Cytotoxic T cell (primary cell): ENCODE measurements around the genes UFSP2 and CCDC110.

DNA sequence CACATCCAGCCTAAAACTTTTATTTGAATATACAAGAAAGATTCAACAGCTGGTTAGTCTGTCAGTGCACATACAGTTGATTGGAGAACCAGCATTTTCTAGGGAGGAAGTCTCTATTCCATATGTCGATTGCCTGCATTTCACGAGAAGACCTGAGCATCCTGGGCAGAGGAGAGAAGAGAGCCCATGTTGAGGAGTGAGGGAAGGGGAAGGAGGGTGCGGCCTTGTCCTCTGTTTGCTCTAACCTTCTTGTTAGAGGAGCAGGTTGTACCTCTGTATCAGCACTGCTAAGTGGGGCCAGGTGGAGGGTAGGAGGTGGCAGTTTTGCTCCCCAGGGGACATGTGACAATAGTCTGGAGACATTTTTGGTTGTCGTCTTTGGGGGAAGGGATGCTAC, 90.9 kb downstream of the LRP2BP start:
- PRO-cap, 2 experiments, result no peak in any of the 2 experiments

DNA sequence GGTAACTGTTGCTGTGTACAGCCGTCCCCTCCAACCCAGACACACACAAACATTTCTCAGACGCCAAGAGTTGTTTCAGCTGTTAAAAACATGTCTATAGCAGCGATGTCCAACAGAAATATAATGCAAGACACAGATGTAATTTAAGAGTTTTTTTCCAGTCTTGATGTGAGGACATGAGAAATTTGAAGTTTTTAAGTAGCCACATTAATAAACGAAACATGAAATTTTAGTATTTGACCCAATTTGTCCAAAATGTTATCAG, 601 bp downstream of the ANKRD37 start:
- PRO-cap, 2 experiments, result no peak in any of the 2 experiments

DNA sequence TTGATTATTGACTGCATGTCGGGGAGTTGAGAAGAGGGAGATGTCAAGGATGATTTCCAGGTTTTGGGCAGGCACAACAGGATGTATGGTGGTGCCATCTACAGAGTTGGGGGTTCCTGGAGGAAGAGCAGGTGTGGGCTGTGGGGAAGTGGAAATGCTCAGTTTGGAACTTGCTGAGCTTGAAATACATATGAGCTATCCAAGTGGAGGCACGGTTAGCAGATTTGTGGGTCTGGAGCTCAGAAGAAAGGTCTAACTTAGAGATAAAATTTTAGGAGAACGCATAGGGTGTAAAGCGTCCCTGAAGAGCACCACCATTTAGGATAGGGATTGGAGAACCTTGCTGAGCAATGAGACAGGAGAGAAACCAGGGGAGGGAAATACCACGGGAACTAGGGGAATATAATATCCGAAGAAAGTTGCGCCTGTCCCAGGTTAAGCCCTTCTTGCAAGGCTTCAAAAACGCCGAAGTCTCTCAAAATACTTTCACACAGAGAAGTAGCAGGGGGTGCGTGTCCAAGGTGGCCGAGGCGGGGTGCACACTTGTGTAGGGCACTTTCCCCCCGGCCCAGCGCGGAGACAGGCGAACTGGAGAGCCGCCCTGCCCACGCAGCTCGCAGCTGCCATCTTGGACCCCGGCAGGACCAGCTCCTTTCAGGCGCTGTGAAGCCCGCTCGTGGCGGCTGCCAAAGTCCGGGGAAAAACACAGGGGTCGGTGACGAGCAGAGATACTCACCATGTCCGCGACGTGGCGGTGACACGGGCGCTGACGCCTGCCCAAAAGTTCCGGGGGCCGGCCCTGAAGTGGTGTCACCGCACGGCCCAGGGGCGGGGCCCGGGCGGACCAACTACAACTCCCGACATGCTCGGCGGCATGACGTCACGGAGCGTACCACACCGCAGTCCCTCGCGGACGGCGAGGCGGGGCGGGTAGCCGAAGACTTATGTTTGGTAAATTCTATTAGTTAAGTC, at the start of gene UFSP2:
UFSP2 (minus strand) TSS at position 835 of the 972 bp plus-strand sequence.
- PRO-cap, 2 experiments, result peak in 2 of 2 experiments; most common plus-strand start position 218 of the sequence (in 1); most common minus-strand start position 637 of the sequence (in 1)

- PRO-cap, 2 experiments, result peak in 1 of 2 experiments; most common plus-strand start chr4:185471489 (in 1)
These were observed at the start of gene CCDC110 for GRCh38 chr4:185471192-185472300. Gene CCDC110, minus strand, starts transcription at chr4:185471733.

GRCh38 chr4:185499993-185500756, 28.6 kb upstream of the CCDC110 start:
- PRO-cap, 2 experiments, result no peak in any of the 2 experiments

DNA sequence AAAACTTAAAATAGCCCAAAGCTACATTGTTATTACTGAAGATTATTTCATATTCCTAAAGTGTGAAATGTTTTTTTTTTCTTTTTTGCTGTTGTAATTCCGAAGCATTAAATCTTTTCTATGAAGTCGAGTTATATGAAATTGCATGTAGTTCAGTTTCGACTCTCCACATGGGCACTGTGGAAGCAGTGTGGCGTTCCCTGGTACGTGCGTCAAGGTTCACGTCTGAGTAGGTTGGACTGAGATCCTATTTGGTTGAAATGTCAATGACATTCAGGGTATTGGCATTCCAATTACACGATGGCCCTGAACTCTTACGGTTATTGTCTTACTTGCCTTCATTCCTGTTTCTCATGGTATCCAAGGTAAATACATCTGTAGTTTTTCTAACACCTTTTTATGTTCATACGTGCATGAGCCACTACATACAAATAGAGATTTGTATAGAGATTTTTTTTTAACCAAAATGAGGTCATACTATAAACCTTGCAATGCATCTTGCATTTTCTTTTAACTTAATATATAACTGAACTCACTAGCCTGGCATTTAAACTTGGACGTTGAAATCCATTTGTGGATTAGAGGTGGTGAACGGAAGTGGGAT, 128.7 kb downstream of the SORBS2 start:
- PRO-cap, 2 experiments, result no peak in any of the 2 experiments

DNA sequence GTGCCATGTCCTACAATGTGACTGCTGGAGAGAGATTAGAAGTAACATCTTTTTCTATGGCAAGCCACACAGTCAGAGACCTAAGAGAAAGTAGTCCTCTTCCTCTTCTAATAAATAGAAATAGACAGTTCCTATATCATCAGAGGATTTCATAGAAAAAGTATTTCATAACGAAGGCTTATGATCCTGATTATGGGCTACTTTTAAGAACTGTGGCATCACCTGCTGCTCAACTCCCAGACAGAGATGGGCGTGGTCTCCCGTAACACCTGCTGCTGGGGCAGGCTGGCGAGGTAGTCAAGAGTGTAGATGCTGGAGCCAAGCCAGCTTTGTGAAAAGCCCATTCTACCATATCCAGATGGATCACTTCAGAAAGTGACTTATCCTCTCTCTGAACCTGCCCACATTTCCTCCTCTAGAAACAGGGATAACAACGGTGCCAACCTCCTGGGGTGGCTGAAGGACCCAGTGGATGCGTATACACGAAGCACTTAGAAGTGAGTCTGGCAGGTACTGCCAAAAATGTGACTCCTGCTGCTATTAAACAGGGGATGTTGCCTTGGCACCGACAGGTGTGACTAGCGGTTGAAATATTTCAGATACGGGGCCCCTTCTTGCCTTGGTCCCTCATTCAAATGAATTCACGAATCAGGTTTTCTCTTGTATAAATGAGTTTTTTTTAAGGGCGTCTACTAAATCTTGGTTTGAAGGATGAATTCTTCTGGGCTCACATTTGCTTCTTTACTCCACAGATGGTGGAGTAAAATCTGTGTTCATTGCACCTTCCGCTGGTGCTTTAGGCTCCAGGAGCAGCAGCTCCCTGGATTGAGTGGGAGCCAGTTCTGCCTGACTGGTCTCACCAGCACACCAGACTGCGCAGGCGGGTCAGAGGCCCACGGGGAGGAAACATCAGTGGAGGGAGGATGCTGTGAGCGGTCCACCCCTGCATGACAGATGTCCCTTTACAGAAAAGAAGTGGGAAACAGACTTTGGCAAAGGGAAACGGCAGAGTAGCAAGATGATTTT, 95.8 kb downstream of the SORBS2 start:
- PRO-cap, 2 experiments, result no peak in any of the 2 experiments

DNA sequence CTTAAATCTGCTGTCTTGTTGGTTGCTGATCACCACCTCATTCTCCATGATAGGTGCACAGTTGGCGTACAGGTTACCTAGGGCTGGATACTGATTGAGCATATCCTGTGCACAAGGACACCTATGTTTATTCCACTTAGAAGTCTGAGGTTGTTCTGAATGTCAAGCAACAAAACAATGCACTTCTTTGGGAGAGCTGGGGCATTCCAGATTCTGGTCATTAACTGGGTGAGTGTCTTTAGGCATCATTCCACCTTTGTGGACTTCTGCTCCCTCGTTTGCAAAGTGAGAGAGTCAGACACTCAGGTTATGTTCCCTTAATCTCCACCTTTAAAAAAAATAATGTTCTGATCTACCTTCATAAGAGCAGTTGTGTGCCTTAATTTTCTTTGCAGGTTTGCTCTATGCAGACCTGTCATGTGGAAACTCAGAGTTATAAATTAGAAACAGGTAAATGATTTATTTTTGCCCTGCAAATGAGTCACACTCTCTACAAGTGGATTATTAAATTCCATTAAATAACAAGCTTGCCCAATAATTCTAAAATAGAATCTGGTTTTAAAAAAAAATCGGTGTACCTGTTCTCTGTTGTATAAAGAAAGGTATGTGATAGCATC, 93.4 kb downstream of the SORBS2 start:
- PRO-cap, 2 experiments, result no peak in any of the 2 experiments

- PRO-cap, 2 experiments, result no peak in any of the 2 experiments
These were observed 16.7 kb downstream of the SORBS2 start for GRCh38 chr4:185795293-185795691.

DNA sequence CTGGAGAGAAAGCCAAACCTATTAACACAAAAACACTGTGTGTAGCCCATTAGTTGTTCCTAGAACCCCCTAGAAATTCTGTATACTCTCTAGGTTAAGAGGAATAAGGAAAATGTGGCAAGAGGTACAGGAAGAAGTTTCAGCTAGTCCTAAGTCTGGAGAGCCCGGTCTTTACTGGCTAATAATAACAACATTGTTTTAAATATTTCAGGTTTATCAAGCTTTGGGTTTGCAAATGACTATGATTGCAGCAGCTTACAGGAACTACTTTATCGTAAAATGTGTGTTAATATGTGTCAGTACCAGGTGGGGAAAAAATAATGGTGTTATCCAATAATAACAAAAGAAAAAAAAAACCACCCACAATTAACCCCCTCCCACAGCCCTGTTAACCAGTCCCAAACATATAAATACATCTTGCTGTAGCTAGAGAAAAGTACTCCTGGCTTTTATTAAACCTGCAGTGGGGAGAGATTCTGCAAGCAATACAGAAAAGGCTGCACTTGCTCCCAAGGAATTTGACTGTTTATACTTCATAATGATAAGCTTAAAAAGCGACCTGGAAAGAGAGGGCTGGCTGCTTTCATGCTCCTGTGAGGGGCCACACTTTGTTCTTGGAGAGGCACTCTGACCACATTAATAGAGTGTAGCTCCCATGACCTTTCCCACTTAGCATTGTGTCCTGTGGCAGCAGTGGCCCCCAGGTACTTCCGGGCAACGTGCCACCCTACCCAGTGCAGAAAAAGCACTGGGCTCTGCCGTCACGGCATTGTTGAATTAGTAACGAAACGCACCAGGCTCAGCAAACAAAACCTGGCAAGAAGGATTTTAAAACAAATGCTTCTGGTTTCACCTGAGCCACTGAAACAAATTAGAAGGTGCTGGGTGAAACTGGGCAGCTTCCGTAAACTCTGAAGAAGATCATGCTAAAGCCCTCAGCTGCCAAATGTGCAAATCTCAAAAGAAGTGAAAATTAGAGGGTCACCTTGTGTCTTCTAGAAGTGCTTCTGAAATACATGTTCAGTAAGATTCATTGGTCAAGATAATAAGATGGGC, 5.2 kb upstream of the SORBS2 start:
- PRO-cap, 2 experiments, result no peak in any of the 2 experiments

GRCh38 chr4:185865678-185866464, 53.9 kb upstream of the SORBS2 start:
- PRO-cap, 2 experiments, result no peak in any of the 2 experiments

DNA sequence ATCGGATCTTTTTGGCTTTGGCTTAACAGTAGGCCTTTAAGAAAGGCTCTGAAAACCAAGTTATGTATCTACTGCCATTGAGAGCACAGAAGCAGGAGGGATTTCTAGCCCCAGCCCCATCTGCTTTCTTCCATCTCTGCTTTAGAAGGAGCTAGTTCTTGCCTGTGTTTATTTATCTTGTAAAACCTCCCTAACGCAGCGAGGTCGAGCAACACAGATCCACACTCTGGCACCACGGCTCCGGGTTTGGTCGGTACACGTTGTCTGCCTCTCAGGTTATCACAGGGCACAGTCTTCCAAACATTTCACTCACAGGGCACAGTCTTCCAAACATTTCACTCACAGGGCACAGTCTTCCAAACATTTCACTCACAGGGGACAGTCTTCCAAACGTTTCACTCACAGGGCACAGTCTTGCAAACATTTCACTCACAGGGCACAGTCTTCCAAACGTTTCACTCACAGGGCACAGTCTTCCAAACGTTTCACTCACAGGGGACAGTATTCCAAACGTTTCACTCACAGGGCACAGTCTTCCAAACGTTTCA, 69.7 kb upstream of the TLR3 start:
- PRO-cap, 2 experiments, result no peak in any of the 2 experiments

GRCh38 chr4:186027221-186027720, 41.7 kb upstream of the TLR3 start:
- PRO-cap, 2 experiments, result no peak in any of the 2 experiments

- PRO-cap, 2 experiments, result no peak in any of the 2 experiments
These were observed 29.2 kb upstream of the TLR3 start for GRCh38 chr4:186039686-186040300.

- PRO-cap, 2 experiments, result no peak in any of the 2 experiments
These were observed 48.0 kb downstream of the TLR3 start for GRCh38 chr4:186116842-186117552.

GRCh38 chr4:186121254-186121995, 52.5 kb downstream of the TLR3 start:
- PRO-cap, 2 experiments, result no peak in any of the 2 experiments

- PRO-cap, 2 experiments, result no peak in any of the 2 experiments
These were observed 39.6 kb upstream of the CYP4V2 start for GRCh38 chr4:186151487-186152445.

DNA sequence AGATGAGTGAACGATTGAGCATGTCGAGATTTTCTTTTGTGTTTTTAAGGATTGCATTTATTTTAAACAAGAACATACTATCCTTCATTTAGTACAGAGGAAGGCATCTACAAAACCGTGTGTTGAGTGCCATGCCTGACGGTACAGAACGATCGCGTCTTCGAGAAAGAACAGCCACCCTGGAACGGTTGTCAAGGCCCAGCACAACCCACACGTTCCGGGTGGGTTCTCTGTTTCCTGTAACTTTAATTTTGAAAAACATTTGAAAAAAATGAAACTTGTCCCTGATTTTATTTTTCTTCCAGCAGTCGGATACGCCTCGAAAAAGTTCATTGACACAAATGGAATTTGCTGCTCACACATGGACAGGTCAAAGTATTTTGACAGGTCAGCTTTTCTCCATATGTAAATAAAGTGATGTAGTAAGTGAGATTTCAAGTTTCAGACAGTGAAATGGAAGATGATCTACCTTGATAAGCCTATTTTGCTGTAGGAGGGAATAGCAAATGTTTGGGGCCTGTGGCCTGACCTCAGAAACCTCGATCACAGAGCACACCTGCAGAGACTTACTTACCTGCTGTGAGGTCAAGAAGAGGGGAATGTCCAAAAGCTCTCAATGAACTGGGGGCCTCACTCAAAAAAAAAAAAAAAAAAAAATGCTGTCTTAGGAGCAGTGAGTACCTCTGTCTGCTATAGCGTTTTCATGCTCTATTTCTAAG, 24.3 kb upstream of the CYP4V2 start:
- PRO-cap, 2 experiments, result no peak in any of the 2 experiments

DNA sequence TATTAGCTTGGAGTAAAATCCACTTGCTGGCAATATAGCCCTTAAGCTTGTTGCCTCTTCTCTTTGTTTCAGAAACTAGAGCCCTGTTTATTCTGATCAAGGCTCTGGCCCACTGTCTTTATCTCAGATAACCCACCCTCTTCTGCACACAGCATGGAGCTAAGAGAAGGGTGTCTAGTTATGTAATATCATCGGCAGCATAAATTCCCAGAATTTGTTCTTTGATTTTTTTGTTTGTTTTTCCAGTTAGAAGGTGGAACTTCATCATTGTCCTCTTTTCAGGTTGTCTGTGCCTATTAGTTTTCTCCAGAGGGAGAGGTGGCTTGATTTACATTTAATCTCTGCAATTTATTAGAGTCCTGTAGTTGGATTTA, 15.3 kb upstream of the F11 start:
- PRO-cap, 2 experiments, result no peak in any of the 2 experiments

DNA sequence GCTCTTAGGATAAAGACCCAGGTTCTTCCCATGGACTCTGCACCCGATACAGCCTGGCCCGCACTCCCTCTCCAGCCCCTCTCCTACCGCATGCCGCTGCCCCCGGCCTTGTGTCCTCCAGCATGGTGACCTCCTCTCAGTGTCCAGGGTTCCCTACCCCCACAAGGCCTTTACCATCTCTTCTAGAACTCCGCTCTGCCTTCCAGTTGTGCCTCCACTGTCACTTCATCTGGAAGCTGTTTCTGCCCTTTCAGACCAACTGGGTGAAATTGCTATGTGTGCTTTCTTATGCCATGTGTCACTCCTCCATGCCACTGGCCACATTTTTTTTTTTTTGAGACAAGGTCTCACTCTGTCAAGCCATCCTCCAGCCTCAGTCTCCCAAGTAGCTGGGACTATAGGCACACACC, 84.6 kb downstream of the F11 start:
- PRO-cap, 2 experiments, result no peak in any of the 2 experiments